GM19240 (cell line): ENCODE measurements around a stretch of chr12.

DNA sequence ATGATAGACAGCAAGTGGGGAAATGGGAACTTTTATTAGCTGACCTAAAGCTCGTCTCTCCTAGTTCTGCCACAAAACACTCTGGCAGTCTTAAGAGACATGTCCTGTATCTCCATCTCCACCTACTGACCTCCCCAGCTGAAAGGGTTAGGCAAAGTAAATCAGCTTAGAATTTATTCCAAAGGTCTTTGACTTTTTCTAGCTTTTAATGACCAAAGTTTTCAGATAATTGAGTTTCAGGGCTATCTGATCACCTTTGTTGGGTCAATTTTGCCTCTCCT is 9.4 kb upstream of the ADIPOR2 start:
- RRBS: no CpG with 5 or more reads among the region's 1 CpG

GRCh38 chr12:1788000-1788406 is 32.4 kb upstream of the LRTM2 start:
- RRBS: no CpG with 5 or more reads among the region's 7 CpGs

- RRBS: no CpG with 5 or more reads among the region's 11 CpGs
Measured at GRCh38 chr12:1804398-1804915, 15.9 kb upstream of the LRTM2 start.

GRCh38 chr12:1970194-1970895 is 33.9 kb downstream of the DCP1B start:
- RRBS: no CpG with 5 or more reads among the region's 6 CpGs

GRCh38 chr12:2054704-2054996 is 1.9 kb downstream of the CACNA1C start:
- RRBS: no CpG with 5 or more reads among the region's 1 CpG

- RRBS: no CpG with 5 or more reads among the region's 1 CpG
Measured at GRCh38 chr12:2055102-2055488, 2.3 kb downstream of the CACNA1C start.

GRCh38 chr12:2187000-2187595 is 134.3 kb downstream of the CACNA1C start:
- RRBS: no CpG with 5 or more reads among the region's 7 CpGs

- RRBS: no CpG with 5 or more reads among the region's 4 CpGs
Measured at GRCh38 chr12:2238241-2238715, 185.5 kb downstream of the CACNA1C start.

- RRBS: no CpG with 5 or more reads among the region's 12 CpGs
Measured at GRCh38 chr12:2248744-2249524, 196.1 kb downstream of the CACNA1C start.

DNA sequence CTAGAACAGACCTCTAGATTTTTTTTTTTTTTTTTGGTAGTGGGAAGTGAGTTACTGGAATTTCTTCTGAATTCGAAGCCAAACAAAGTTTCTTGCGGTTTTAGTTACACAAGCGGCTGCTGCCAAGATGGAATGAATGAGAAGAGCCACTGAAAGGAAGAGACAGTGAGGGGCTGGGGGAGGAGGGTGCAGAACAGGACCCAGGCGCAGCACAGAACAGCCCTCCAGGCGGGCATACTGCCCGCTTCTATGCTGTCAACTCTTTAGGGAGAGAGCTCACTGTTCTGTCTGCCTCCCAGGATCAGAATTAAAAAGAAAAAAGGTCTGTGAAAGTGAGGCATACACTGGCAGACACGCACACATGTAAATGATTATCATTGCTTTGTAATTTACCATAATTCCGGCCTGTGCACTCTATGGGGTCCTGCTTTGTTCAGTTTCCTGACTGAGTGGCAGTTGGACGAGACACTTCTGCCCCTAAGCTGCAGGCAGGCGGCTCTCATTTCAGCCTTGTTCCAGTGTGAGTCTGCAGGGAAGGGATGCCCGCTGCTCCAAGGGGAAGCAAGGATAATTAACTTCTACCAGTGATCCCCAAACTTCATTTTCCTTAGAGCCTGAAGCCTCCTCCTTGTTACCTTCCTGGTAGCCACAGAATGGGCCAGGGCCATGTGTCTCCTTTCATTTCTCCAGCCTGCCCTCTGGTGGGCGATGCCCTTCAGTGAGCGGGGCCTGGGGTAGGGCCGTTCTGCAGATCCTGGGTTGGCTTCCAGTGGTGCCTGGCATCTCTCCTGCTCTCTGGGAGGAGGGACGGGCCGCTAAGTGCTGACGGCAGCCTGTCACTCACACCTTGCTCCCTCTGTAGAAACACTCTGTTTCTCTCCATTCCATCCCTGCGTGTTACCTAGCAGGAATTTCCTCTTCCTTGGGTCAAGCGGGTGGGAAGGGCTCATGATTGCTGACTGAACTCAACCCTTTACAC is 231.8 kb downstream of the CACNA1C start:
- RRBS: no CpG with 5 or more reads among the region's 19 CpGs

DNA sequence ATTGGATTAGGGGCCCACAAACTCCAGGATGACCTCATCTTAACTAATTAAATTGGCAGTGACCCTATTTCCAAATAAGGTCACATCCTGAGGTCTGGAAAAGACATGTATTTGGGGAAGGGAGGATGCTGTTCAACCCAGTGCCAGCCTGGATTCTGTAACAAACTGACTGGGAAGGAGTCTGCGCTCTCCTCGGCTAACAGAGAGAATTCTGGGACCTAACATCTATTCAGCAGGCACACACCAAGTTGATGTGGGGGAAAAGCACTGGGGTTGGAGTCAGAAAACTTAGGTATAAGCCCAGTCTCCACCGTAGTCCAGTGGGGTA is 365.6 kb upstream of the FKBP4 start:
- RRBS: no CpG with 5 or more reads among the region's 3 CpGs

- RRBS: no CpG with 5 or more reads among the region's 10 CpGs
Measured at GRCh38 chr12:2628319-2628796, 166.4 kb upstream of the FKBP4 start.

- RRBS: no CpG with 5 or more reads among the region's 9 CpGs
Measured at GRCh38 chr12:2631902-2632372, 162.8 kb upstream of the FKBP4 start.

DNA sequence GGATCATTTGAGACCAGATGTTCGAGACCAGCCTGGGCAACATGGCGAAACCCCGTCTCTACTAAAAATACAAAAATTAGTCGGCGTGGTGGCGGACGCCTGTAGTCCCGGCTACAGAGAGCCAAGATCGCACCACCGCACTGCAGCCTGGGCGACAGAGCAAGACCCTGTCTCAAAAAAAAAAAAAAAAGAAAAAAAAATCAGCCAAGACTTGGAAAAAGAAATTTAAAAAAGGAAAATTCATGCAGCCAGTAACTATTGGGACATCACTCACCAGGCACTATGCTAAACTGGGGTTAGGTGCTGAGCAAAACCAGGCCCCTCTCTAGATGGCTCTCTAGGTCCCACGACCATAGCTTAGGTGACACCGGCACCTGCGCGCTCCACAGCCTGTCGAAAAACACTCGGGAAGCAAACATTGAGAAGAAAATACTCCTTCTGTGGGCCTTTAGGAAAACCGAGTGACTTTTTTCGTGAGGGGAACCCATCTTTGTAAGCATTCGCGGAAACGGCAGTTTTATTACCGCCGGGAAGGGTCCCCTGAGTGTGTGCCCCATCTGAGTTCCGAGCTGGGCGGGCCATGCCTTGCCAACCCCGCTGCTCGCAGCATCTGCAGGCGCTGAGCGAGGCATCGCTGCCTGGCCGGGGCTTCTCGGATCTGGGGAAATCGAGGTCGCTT is 908 bp upstream of the FKBP4 start:
- RRBS: 4% methylated on average over 4 of the region's 35 CpGs

DNA sequence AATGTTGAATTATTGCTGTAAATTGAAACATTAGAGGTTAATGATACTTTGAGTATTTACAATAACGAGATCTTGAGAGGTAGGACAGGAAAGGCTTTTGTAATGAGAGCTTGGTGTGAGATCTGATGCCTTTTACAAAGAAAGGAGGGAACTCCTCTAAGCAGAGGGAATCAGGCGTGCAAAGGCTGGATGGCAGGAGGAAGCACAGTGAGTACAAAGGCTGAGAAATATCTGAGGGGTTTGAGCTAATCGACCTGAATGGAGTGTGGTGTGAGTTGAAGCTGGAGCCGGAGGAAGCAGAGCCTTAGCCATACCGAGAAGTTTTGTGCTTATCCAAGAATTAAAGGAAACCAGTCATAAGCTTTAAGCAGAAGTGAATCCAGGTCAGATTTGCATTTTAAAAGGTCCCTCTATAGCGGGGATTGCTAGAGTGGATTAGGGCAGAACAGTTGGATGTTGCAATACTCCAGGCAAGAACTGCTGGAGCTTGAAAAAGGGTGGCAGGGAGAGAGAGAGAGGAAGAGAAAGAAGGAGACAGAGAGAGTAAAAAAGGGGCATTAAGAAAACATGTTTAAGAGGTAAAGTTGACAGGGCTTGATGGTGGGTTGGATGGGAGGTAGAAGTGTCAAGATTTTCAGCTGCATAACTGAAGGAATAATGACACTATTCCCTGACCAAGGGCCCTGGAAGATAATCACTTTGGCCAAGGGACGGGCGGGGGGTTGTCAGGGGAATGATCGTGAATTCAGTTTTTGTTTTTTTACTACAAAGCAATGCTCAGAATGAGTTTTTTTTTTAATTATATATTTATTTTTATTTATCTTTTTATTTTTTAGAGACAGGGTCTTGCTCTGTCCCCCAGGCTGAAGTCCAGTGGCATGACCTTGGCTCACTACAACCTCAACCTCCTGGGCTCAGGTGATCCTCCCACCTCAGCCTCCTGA is 1.4 kb downstream of the RHNO1 start:
- RRBS: no CpG with 5 or more reads among the region's 9 CpGs

- RRBS: no CpG with 5 or more reads among the region's 11 CpGs
Measured at GRCh38 chr12:3022799-3023368, 54.3 kb upstream of the TSPAN9 start.

- RRBS: no CpG with 5 or more reads among the region's 10 CpGs
Measured at GRCh38 chr12:3103772-3104444, 26.7 kb downstream of the TSPAN9 start.

DNA sequence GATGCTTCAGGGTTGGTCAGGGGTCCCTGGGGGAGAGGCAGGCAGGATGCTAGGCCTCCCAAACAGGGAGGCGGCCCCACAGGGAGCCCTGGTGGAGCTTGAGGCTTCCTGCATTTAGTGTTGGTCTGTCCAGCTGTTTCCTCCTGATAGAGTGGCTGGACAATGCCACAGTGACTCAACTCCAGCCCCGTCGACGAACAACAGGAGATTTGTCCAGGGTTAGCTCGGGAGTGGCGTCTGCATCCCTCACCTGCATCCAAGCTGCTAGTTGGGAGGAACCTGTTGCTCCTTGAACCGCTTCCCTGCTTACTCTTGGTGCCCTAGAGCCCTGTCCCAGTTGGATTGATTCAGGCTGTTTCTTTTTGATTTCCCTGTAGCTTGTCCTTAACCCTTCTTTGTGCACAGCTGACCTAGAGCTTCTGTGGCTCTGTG is 45.8 kb downstream of the TSPAN9 start:
- RRBS: no CpG with 5 or more reads among the region's 7 CpGs

GRCh38 chr12:3214345-3215383 is 137.5 kb downstream of the TSPAN9 start:
- RRBS: no CpG with 5 or more reads among the region's 28 CpGs

GRCh38 chr12:3223991-3224893 is 147.1 kb downstream of the TSPAN9 start:
- RRBS: no CpG with 5 or more reads among the region's 28 CpGs